Mesothelial cell of epicardium (in vitro differentiated cells): ENCODE measurements around the genes DHDH, CGB7 and C19orf73.

DNA sequence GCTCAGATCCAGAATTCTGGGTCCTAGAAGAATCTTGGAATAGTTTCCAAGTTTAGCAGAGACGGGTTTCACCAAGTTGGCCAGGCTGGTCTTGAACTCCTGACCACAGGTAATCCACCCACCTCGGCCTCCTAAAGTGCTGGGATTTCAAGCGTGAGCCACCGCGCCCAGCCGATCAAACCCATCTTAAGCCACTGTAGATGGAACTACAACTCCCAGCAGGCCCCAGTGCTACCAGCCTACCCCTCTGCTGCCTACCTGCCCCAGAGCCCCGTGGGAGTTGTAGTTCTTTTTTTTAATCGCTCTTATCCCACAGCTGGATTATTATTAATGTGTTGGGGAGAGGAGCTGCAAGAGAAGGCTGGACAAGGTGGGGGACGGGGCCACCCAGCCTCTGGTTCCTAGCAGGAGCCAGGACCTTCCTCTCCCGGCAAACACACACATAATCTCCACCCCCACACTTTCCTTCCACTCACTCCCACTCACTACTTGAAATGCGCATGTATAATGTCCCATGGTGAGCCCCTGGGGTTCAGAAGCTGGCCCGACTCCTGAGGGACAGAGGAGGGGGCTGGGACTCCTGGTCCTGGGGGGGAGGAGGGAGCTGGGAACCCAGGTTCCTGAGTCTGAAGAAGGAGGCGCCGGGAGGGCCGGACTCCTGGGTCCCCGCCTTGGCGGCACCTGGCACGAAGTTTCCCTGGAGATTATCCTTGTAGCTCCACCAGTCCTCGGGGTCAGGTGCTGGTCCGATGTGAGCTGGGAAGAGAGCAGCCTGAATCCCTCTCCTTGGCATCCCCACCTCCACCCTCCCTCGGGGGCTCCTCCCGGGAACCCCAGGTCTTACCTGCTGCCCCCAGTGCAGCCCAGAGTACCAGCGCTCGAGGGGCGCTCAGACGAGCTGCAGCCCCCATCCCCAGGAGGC, 1.0 kb downstream of the CA11 start:
- PRO-cap, result no peak

GRCh38 chr19:48737226-48738138, 2.9 kb downstream of the RASIP1 start:
- PRO-cap, result no peak

DNA sequence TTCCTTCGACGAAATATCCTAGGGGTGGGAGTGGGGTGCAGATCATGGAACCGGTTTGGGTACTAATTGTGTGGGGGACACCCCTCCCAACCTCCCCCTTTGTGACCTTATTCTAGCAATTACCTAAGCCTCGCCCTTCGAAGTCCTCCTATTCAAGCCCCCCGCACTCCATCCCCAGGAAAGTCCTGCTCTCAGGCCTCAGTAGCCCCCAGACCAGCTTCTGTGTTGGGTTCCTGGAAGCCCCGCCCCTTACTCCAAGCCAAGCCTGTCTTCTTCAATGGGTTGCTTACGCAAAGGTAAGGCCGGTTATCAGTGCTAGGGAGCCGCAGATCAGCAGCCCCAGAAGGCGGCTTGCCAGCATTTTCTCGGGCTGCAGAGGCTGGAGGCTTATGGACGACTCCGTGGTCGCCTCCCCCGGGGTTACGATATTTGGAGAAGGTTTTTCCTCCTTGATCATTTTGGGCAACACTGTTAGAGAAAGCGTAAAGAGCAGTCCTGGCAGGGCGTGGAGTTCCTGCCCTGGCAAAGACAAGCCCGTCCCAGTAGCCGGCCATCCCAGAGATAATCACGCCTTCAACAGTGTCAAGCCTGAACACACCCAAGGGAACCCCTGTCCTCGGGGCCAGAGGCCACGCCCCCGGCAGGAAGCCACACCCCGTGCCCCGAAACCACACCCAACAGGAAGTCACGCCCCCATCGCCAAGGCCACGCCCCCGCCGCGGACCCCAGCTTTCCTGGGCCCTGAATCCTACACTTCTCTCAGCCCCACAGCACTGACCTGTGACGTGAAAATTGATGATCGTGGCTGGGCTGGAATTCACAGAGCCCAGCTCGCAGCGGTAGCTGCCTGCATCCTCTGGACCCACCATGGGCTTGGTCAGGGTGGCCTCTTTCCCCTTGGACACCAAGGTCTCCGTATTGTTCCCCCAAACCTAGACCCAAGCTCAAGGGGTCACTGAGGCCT, 883 bp upstream of the RASIP1 start:
- PRO-cap, result no peak

- PRO-cap, result no peak
These were observed 5.3 kb downstream of the FGF21 start for GRCh38 chr19:48760423-48761259.

- PRO-cap, result no peak
These were observed 2.7 kb upstream of the BCAT2 start for GRCh38 chr19:48813561-48813800.

DNA sequence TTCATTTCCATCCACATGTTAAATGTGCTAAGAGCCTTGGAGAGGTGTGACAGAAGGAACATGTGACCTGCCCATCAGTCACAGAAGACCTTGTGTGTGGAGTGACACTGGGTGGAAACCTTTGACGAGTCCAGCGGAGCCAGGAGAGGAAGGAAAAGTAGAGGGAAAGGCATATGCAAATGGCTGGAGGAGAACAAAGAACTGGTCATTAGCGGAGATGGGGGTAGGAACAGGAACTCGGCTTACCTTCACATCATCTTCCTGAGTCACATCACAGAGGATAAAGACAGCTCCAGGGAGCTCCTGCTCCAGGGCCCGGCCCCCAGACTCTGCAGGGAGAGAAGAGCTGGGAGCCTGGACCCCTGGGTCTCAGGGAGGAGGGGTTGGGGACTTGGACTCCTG, 2.3 kb downstream of the HSD17B14 start:
- PRO-cap, result no peak

DNA sequence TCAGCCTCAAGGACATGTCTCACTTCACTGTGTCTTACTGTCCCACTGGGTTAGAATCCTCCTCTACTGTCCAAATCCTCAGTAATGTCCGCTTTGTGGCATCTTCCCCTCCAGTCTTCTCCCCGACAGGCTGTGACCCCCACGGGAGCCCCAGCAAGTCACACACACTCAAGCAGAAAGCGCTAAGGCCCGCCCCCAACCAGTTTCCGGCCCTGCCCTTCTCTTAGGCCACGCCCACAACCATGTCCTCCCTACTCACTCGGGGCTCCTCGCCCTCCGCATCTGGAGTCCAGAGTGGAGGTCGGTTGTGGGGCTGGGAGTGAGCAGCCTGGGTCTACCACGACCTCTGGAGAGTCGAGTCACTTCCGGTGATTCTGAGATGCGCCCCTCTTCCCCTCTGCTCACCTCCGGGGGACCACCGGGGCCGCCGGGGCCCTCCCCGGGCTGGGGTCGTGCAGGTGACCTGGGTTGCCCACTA, 9.2 kb downstream of the PLEKHA4 start:
- PRO-cap, result no peak

- PRO-cap, result no peak
These were observed 4.6 kb downstream of the PPP1R15A start for GRCh38 chr19:48876803-48877334.

DNA sequence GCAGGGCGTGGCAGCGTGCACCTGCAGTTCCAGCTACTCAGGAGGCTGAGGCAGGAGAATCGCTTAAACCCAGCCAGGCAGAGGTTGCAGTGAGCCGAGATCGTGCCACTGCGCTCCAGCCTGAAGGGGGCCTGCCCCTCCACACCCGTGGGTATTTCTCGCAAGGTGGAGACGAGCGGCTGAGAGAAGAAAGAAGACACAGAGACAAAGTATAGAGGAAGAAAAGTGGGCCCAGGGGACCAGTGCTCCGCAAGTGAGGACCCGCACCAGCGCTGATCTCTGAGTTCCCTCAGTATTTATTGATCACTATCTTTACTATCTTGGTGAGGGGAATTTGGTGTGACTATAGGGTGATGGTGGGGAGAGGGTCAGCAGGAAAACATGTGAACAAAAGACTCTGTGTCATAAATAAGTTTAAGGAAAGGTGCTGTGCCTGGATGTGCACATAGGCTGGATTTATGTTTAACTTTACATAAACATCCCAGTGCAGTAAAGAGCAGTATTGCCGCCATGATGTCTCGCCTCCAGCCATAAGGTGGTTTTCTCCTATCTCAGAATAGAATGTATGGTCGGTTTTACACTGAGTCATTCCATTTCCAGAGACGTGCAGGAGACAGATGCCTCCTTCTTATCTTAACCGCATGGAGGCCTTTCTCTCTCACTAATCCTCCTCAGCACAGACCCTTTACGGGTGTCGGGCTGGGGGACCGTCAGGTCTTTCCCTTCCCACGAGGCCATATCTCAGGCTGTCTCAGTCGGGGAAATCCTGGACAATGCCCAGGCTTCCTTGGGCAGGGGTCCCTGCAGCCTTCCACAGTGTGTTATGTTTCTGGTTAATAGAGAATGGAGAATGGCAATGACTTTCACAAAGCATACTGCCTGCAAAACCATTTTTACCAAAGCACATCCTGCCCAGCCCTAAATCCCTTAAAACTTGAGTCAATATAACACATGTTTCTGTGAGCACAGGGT, 6.8 kb downstream of the TULP2 start:
- PRO-cap, result no peak

DNA sequence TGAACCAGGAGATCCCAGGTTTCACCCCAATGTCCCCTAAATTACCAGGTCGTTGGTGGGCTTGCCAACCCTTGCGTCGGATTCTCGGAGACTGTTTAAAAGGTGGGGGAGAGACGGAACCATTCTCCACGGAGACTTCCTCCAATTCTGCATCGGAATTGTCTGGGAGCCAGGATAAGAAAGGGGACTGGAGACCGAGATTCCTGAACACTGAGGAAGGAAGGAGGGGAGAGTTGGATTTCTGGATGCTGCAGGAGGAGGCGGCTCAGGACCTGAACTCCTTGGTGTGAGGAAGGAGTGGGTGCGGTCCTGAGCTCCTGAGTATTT, 3.6 kb downstream of the TULP2 start:
- PRO-cap, result no peak

DNA sequence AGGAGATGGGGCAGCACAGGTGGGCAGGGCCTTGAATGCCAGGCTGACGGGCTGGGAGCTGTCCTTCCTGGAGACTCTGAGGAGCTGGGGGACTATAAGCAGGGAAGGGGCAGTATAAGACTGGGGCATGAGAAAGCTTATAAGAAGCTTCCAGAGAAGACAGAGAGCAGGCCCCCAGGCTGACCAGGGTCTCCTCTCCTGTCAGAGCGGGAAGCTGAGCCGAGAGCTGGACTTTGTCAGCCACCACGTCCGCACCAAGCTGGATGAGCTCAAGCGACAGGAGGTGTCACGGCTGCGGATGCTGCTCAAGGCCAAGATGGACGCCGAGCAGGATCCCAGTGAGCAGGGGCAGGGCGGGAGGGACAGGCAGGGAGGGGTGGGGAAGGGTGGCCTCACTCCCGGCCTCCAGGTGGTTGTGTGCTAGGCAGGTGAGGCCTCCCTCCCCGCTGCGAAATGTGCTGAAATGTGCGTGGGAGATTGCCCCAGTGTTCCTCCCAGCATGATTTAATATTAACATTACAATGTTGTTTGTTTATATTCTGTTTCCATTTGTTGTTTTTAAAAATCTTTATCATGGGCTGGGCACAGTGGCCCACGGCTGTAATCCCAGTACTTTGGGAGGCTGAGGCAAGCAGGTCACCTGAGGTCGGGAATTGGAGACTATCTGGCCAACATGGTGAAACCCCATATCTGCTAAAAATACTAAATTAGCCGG, 5.6 kb downstream of the NUCB1 start:
- PRO-cap, result no peak

DNA sequence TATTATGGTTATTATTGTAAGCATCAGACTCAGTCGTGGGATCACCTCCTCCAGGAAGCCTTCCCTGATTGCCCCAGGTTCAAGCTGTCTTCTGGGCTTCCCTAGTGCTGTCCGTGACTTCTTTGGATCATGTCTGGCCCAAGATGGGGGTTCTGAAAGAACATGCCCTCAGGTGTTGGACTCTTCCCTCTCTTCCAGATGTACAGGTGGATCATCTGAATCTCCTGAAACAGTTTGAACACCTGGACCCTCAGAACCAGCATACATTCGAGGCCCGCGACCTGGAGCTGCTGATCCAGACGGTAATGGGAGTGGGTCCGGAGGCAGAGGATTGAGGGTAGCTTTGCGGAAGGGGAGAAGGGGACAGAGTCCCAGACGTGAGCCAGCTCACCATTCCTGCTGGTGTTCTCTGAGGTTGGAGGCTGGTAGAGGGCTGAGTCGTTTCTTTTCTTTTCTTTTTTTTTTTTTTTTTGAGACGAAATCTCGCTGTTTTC, 10.9 kb downstream of the NUCB1 start:
- PRO-cap, result no peak

DNA sequence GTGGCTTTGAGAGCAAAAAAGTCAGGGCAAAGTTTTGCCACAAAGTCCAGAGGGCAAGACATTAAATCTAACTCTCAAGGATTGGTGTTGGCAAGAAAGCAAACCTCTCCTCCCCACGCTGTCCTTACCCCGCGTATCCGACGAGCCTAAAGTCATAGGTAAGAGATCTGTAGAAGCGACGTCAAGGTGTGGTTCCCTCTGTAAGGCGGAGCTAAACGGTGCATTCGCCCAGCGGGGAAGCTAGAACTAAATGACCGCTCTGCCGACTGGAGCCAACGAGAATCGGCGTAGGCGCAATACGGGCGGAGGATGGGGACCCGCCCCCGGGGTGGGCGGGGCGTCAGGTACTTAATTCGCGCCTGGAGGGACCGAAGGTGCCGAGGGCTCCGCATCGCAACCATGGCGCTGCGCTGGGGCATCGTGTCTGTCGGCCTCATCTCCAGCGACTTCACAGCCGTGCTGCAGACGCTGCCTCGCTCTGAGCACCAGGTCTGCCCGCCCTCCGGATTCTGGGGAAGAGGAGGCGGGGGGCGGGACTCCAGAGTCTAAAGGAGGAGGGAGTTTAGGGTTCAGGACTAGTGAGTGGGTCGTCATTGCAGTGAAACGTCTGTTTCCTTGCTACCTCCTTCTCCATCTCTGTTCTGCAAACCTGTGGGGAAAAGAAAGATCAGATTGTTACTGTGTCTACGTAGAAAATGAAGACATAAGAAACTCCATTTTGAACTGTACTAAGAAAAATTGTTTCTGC, at the start of gene DHDH:
DHDH (plus strand) TSS at position 377 of the 748 bp plus-strand sequence.
- PRO-cap, result no peak

DNA sequence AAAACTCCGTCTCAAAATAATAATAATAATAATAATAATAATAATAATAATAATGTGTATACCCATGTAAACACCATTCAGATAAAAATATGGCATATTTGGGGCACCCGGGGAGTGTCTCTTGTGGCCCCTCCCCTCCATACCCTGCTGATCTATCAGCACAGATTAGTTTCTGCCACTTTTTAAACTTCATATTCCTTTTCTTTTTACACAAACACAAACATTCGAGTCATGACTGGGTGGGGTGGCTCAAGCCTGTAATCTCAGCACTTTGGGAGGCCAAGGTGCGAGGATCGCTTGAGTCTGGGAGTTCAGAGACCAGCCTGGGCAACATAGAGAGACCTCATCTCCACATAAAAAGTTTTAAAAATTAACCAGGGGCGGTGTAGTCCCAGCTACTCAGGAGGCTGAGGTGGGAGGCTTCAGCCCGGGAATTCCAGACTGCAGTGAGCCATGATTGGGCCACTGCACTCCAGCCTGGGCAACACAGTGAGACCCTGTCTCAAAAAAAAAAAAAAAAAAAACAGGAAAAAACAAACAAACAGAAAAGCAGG, 776 bp upstream of the BAX start:
- PRO-cap, result no peak

- PRO-cap, result no peak
These were observed 4.8 kb downstream of the FTL start for GRCh38 chr19:48969789-48970366.

DNA sequence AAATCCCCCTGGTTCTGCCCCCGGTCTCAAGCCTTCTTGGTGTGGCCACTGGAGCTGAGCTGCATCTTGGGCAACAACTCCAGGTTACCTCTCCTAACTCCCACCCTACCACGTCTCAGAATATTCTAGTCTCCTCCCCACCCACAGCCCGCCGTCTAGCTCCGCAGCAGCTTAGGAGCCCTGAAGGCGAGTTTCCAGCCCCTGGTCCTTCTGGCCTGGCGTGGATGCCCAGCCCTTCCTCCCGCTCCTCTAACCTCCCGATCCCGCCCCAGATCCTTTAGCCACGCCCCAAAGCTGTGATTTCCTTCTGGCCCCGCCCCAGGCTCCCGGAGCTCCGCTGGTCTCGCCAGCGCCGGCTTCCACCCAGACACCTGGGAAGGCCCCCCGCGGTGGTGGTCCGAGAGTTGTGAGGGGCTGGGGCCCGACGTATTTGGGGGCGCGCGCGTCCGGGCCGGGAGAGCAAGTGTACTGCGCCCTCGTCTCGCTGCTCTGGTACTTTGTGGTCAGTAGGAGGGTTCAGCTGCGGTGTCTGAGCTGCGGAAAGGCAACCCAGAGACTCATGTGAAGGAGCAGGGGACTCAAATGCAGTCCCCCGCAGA, at the start of gene CGB7:
CGB7 (minus strand) TSS at position 226 of the 599 bp plus-strand sequence.
- PRO-cap, result no peak

- PRO-cap, result no peak
These were observed 6.3 kb upstream of the LIN7B start for GRCh38 chr19:49107364-49108802.

DNA sequence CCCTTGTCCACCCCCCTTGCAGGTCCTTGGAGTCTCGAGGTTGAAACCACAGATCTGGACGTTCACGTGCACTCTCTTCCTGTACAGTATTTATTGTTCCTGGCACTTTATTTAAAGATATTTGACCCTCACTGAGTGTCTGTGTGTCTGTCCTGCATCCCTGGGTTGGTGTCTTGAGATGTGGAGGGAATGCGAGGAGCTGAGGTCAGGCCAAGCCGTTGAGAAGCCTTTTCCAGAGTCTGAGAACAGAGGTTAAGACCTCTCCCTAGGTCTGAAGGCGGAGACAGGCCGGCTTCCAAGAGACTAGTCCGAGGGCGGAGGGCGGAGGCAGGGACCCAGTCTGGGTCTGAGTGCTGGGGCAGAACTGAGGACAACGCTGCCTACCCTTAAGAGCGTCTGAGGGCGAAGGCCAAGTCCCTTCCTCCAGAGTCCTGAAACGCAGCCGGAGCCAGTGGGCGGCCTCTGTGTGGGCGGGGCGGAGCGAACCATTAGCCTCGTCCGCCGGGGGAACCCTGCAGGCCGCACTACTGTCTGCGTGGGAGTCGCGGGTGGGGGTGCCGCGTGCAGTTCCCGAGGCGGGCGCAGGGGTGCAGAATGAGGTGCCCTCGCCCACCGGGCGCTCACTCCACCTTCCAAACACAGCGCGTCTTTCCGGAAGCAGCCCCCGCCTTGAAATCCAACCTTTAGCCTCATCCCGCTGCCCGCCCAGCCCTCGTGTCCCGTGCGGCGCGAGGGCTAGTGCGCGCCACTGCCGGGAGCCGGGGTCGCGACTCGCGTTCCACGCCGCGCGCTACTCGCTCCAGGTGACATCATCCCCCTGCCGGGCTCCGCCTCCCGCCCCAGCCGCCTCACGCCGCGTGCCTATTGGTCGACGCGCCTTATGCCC, at the start of gene C19orf73:
C19orf73 (minus strand) TSS at position 814 of the 886 bp plus-strand sequence.
- PRO-cap, result unidirectional peak, minus-strand start at position 805 of the sequence

GRCh38 chr19:49130196-49130679, 10.9 kb downstream of the PPFIA3 start:
- PRO-cap, result no peak

DNA sequence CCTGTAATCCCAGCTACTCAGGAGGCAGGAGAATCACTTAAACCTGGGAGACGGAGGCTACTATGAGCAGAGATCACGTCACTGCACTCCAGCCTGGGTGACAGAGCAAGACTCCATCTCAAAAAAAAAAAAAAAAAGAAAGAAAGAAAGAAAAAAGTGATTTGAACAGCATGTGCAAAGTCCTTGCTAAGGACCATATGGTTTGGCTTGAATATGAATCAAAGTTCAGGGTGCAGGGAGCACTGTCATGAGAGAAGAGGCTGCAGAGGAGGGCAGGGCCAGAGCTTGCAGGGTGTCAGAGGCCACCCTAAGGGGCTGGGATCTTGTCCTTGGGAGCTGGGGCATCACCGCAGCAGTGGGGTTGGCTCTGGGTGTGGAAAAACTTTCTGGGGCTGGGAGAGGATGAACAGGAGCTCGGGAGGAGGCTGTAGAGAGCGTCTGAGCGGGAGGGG, 2.8 kb downstream of the TRPM4 start:
- PRO-cap, result no peak